ENCODE measurements around the gene TAF4.

DNA sequence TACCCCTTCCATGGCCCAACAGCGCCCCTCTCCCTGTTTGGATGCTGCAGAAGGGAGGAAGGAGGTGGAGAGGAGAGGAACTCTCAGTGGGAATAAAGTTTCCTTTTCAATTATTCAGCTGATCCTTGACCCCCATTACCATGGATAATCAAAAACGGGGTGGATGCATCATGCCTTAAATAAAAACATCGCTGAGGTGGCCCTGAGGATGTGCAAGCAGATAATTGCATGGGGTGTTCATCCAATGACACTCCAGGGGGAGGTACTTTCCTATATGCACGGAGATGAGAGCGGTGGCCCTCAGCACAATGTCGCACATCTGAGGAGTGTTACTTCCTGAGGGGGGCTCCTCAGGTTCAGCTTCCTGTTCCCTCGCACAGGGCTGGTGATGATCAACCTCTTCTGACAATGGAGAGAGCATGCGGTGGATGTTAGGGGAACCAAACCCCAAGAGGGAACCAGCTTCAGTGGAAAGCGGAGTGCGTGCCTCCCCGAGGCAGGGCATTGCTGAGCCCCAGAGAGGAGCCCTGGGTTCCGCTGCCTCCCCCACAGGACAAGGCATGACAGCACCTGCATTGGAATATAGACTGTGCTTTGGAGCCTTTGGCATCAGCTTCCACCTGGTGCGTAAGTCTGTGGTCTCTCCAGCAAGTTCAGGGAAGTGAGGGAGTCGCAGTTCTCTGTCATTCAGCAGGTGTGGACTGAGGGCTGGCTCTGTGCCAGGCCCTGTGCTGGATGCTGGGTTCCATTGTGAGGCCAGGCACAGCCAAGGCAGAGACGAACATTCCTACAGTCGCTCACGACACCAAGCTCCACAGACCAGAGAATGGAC, 4.1 kb upstream of the ZNF831 start:
- PRO-cap, 4 experiments = no peak in any of the 4 experiments
- RAMPAGE, long total RNA, 2 experiments = no peak in any of the 2 experiments
- RRBS = no CpG with 5 or more reads among the region's 17 CpGs

DNA sequence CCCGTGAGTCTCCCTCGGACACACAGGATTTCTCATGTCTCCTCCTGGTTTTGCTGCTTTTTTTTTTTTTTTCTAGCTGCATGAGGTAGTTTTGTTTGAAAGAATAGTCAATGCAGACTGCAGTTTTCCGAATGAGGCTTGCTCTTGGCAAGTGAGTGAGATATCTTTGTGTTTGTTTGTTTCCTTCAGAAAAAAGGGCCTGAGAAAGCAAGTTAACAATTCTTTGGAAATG, 3.0 kb upstream of the ZNF831 start:
- PRO-cap, 4 experiments = no peak in any of the 4 experiments
- RAMPAGE, long total RNA, 2 experiments = no peak in any of the 2 experiments
- RRBS = no CpG with 5 or more reads among the region's 3 CpGs

DNA sequence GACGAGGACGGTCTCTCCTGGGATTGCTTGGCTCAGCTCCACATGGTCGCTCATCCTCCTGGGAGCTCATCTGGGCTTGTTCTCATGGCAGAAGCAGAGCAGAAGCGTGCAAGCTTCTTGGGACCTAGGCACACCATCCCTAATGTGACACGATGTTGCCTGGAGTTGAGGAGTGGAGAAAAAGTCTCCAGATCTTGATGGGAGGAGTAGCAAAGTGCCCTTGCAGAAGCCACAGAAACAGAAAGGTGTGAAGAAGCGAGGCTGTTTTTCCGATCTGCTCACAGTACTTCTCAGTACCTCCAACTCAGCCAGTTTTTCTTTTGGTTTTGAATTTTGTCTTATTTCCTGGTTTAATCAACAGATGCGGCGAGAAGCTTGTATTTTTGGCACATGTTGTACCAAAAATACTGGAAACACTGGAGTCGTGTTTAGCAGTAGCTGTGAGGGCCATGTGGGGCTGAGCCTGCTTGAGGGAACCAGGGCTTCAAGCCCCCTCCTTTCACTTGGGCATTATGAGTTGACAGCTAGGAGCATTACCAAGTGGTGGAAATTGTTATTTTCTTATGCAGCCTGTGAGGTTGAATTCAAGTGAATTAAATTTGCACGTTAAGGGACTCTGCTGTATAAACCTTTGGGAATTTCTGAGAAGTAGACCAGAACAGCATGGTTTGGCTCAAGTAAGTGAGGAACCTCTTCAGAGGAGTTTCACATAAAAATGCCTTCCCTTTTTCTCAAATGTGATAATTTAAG, 14.2 kb downstream of the ZNF831 start:
- PRO-cap, 4 experiments = no peak in any of the 4 experiments
- RAMPAGE, long total RNA, 2 experiments = no peak in any of the 2 experiments
- RRBS = no CpG with 5 or more reads among the region's 11 CpGs

DNA sequence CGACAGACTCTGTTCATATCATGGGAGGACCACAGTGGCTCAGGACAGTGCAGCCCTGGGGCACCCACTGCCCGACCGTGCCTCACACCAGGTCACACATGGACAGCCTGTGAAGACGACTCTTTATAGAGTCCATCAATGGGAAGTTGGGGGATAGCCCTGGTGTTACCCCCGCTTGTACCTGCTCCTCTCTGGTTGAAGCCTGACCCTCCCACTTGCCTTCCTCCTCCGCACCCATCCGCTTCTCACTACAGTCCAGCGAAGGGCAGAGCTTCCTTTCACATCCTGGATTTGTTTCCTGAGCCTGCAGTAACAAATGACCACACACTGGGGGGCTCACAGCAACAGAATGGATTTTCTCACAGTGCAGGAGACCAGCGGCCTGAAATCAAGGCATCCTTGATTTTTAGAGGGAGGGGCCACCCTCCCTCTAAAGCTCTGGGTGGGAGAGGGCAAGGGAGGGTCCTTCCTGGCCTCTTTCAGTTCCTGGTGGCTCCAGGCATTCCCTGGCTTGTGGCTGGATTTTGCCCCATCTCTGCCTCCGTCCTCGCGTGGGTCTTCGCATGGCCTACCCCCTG, 15.6 kb downstream of the ZNF831 start:
- PRO-cap, 4 experiments = no peak in any of the 4 experiments
- RAMPAGE, long total RNA, 2 experiments = no peak in any of the 2 experiments
- RRBS = no CpG with 5 or more reads among the region's 13 CpGs

DNA sequence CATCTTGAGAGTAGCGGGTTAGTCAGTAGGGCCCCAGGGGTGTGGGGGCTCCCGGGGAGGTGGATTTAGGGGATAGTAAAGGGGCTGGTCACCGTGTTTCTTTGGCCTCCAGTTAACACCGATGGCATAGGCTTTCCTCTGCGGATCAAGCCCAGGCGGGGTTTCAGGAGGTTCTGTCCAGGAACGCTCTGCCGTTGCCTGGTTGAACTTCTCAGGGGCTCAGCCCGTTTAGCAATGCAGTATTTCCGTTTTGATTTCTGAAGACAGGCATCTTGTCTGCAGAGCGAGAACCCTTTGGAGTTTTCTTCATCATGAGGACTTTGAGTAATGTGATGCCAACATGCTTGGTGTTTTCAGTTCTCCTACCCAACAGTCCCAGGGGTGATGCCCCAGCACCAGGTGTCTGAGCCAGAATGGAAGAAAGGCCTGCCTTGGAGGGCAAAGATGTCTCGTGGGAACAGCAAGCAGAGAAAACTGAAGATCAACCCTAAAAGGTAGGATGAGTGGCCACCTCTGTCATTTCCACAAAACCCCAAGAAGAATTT, 32.0 kb downstream of the ZNF831 start:
- PRO-cap, 4 experiments = no peak in any of the 4 experiments
- RAMPAGE, long total RNA, 2 experiments = no peak in any of the 2 experiments
- RRBS = no CpG with 5 or more reads among the region's 12 CpGs

GRCh38 chr20:59675008-59675409, 70.7 kb downstream of the PHACTR3 start:
- PRO-cap, 4 experiments = peak in 1 of 4 experiments; most common minus-strand start chr20:59675276 (in 1)
- RAMPAGE, long total RNA, 2 experiments = no peak in any of the 2 experiments

DNA sequence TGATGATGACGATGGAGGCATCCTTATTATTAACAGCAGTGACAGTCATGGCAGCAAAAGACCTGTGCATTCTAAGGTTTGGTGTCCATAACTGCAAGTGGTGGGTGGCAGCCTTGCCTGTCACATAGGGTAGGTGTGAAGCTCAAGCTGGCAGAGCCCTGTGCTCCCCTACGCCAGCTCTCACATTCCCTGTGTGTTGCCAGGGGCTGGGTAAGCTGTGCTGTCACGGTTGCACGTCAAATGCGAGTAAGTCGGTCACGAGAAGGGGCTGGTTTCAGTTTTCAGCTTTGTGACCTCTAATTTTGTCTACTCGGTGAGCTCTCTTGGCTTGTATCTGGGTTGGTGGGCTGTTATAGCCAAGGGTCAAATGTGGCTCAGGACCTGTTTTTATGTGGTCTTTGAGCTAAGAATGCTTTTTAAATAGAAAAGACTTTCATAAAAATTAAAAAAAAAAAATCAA, 148.4 kb downstream of the PHACTR3 start:
- PRO-cap, 4 experiments = no peak in any of the 4 experiments
- RAMPAGE, long total RNA, 2 experiments = no peak in any of the 2 experiments
- RRBS = no CpG with 5 or more reads among the region's 8 CpGs

GRCh38 chr20:59820384-59820835, 113.0 kb downstream of the SYCP2 start:
- PRO-cap, 4 experiments = peak in 1 of 4 experiments; most common minus-strand start chr20:59820646 (in 1)
- RAMPAGE, long total RNA, 2 experiments = no peak in any of the 2 experiments
- RRBS = no CpG with 5 or more reads among the region's 5 CpGs

- PRO-cap, 4 experiments = no peak in any of the 4 experiments
- RAMPAGE, long total RNA, 2 experiments = no peak in any of the 2 experiments
- RRBS = 8% methylated on average over 3 of the region's 20 CpGs
Observed at GRCh38 chr20:59830698-59831689, 102.4 kb downstream of the SYCP2 start.

GRCh38 chr20:59938584-59939615, 1.2 kb downstream of the PPP1R3D start:
- PRO-cap, 4 experiments = no peak in any of the 4 experiments
- RAMPAGE, long total RNA, 2 experiments = no peak in any of the 2 experiments
- RRBS = no CpG with 5 or more reads among the region's 72 CpGs

GRCh38 chr20:60041039-60042222, 83.2 kb downstream of the CDH26 start:
- PRO-cap, 4 experiments = no peak in any of the 4 experiments
- RAMPAGE, long total RNA, 2 experiments = no peak in any of the 2 experiments
- RRBS = no CpG with 5 or more reads among the region's 14 CpGs

GRCh38 chr20:60727472-60727872, 524.6 kb upstream of the CDH4 start:
- PRO-cap, 4 experiments = no peak in any of the 4 experiments
- RAMPAGE, long total RNA, 2 experiments = no peak in any of the 2 experiments
- RRBS = no CpG with 5 or more reads among the region's 1 CpG

- PRO-cap, 4 experiments = no peak in any of the 4 experiments
- RAMPAGE, long total RNA, 2 experiments = no peak in any of the 2 experiments
- RRBS = 41% methylated on average over 5 of the region's 10 CpGs
Observed at GRCh38 chr20:61659660-61660118, 406.0 kb downstream of the TAF4 start.

DNA sequence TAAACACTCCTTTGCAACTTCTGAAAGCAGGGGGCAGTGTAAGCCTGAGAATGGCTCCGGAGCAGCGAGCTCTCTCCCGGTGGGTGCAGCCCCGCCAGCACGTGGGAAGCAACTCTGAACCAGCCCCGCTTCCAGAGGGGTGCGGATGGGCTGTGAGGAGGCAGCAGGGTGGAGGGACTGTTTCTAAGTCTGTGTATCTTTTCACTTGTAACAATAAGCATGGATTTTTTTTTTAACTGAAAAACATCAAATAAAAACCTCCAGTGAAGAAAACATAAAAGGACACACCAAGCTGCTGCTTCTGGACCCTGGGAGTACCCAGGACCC, 54.7 kb downstream of the TAF4 start:
- PRO-cap, 4 experiments = no peak in any of the 4 experiments
- RAMPAGE, long total RNA, 2 experiments = no peak in any of the 2 experiments
- RRBS = no CpG with 5 or more reads among the region's 7 CpGs

- PRO-cap, 4 experiments = no peak in any of the 4 experiments
- RAMPAGE, long total RNA, 2 experiments = no peak in any of the 2 experiments
- RRBS = no CpG with 5 or more reads among the region's 9 CpGs
Observed at GRCh38 chr20:62023955-62024330, 41.7 kb downstream of the TAF4 start.

GRCh38 chr20:62065478-62065994, at the start of gene TAF4:
Gene TAF4 (minus strand): TSS chr20:62065881.
- PRO-cap, 4 experiments = peak in 4 of 4 experiments; most common minus-strand start chr20:62065881 (in 2)
- RAMPAGE, long total RNA, 2 experiments = no peak in any of the 2 experiments
- RRBS = 2% methylated on average over 12 of the region's 89 CpGs

- PRO-cap, 4 experiments = no peak in any of the 4 experiments
- RAMPAGE, long total RNA, 2 experiments = no peak in any of the 2 experiments
- RRBS = no CpG with 5 or more reads among the region's 30 CpGs
Observed at GRCh38 chr20:62145948-62146862, 2.6 kb downstream of the SS18L1 start.

GRCh38 chr20:62151114-62151565, 7.6 kb downstream of the SS18L1 start:
- PRO-cap, 4 experiments = no peak in any of the 4 experiments
- RAMPAGE, long total RNA, 2 experiments = no peak in any of the 2 experiments
- RRBS = no CpG with 5 or more reads among the region's 10 CpGs

DNA sequence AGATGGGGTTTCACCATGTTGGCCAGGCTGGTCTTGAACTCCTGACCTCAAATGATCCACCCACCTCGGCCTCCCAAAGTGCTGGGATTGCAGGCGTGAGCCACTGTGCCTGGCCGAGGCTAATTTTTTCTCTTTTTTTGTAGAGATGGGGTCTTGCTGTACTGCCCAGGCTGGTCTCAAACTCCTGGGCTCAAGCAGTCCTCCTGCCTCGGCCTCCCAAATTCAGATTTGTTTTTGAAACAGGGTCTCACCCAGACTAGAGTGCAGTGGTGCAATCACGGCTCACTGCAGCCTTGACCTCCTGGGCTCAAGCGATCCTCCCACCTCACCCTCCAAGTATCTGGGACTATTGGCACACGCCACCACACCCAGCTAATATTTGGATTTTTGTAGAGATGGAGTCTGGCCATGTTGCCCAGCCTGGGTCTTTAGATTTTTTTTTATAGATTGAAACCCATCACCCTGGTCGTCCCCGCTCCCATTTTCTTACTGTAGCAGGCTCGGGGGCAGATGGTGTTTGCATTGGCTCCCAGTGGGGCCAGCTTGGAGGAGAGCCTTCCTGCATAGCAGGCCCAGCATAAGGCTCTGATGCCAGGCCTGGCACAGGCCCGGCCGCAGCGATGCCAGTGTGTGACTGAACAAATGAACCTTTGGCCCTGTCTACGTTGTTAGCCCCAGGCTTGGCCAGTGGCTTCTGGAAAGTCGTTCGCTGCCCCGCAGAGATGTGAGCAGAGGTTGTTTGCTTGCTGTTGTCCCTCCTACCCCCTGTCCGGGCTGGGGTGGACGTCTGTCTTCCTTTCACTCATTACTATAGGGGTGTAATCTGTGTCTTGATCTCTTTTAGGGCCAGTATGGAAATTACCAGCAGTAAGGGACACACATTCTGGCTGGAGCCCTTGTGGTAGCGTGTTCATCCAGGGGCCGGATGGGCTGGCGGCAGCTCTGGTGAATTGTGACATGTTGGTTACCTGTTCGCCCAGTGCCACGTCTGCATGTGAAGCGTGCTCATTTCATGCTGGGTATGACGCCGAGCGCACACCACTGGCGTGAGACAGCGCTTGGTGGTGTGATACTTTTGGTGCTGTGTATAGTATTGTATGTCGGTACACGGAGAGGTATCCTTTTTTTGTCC, 4.1 kb upstream of the MTG2 start:
- PRO-cap, 4 experiments = no peak in any of the 4 experiments
- RAMPAGE, long total RNA, 2 experiments = no peak in any of the 2 experiments
- RRBS = no CpG with 5 or more reads among the region's 32 CpGs

GRCh38 chr20:62193360-62193809, 10.6 kb downstream of the MTG2 start:
- PRO-cap, 4 experiments = no peak in any of the 4 experiments
- RAMPAGE, long total RNA, 2 experiments = no peak in any of the 2 experiments
- RRBS = 82% methylated on average over 6 of the region's 15 CpGs

All from uterus (tissue), 7 donors.